ENCODE data around the genes RUNX2 and MEP1A.

- PRO-cap, 10 experiments: no peak in any of the 10 experiments
These were observed 7.3 kb upstream of the TCTE1 start for GRCh38 chr6:44304741-44305163.

DNA sequence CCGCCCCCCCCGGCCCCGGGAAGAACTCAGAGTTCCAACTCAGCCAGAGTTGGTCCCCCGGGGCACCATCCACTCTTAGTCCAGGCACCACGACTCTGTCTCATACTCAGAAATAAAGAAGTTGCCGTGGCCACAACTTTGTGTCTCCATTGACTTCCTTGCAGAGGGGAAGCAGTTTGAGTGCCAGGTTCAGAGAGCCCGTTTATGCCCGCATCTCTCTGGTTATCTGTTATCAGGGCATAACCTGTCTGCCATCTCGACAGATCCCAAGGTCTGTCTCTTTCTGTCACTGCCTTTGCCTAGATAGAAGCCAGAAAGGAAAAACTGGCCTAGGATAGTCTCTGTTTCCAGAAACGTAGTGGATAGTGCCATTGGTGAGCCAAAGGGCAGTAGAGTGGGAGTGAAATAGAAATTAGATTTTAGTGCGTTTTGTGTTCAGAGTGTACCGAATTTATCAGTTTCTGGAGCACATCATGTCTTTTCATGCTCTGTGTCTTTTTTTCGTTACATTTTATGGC, 708 bp downstream of the CDC5L start:
- PRO-cap, 10 experiments: no peak in any of the 10 experiments

GRCh38 chr6:44392557-44392863, 5.0 kb downstream of the CDC5L start:
- PRO-cap, 10 experiments: no peak in any of the 10 experiments

DNA sequence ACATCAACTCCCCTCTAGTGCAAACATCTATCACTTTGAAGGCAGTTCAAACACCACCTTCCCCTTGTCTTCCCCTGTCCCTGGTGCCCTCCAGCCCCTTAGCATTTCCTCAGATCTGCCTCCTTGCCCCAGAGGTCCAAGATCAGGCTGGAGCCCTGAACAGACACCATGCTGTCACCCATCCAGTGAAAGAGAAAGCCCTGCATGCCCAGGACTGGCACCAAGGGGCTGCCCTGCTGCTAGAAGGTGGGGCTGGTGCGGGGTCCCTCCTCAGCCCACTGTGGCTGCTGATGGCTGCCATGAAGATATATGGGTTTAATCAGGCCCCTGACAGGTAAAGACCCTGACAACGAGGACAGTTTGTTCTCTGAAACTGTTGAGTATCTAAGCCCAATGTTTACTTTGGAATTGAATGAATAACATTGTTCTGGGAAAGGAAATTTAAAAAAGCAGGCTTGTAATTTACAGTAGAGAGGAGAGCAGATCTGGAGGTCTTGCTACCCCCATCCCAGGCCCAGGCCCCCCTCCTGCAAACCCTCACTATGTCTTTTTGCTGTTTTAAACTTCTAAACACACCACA, 171.2 kb downstream of the CDC5L start:
- PRO-cap, 10 experiments: peak in 2 of 10 experiments; most common plus-strand start position 460 of the sequence (in 1); most common minus-strand start position 282 of the sequence (in 2)

GRCh38 chr6:44667124-44667405, 279.6 kb downstream of the CDC5L start:
- PRO-cap, 10 experiments: no peak in any of the 10 experiments

DNA sequence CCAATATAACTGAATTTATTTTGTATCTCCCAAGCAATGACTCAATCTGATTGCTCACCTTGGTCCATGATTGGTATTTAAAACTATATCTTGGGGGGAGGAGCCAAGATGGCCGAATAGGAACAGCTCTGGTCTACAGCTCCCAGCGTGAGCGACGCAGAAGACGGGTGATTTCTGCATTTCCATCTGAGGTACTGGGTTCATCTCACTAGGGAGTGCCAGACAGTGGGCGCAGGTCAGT, 152.2 kb upstream of the RUNX2 start:
- PRO-cap, 10 experiments: peak in 1 of 10 experiments; most common plus-strand start position 88 of the sequence (in 1)

DNA sequence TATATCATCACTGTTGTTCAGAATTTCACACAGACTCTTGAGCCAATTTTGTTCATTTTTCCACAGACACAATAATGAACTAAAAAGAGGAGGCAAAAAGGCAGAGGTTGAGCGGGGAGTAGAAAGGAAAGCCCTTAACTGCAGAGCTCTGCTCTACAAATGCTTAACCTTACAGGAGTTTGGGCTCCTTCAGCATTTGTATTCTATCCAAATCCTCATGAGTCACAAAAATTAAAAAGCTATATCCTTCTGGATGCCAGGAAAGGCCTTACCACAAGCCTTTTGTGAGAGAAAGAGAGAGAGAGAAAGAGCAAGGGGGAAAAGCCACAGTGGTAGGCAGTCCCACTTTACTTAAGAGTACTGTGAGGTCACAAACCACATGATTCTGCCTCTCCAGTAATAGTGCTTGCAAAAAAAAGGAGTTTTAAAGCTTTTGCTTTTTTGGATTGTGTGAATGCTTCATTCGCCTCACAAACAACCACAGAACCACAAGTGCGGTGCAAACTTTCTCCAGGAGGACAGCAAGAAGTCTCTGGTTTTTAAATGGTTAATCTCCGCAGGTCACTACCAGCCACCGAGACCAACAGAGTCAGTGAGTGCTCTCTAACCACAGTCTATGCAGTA, at the start of gene RUNX2:
Gene RUNX2 (plus strand): TSS at position 462 of the 624 bp plus-strand sequence.
- PRO-cap, 10 experiments: no peak in any of the 10 experiments

DNA sequence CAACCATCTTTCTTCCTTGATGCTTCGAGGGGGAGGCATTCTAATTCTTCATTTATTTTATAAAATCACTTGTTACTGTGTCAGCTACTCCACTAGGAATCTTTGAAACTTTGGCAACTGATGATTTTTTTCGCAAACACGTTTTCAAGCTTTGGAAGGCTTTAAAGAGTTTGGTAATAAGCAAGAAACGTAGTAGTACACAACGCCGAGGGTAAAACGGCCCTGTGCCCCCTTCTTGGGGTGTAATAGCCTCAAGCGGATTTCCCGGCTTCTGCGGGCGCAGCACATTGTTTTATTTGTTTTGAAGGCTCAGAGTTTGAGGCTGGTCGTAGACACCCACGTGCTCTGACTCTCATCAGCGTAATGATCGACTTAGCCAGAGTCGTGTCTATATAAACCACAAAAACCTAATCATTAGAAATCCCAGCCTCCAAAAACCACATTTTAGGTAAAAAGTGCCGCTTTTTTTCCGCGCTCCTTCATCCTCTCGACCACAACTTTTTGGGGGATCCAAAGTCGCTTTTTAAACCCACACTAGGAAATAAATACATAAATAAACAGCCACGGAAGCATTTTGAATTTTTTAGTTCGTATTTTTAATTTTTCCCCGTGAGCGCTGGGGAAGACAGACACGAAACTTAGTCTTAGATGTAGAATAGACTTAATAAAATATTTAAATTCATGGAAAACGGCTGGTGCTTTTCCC, 42.9 kb upstream of the SUPT3H start:
- PRO-cap, 10 experiments: no peak in any of the 10 experiments

- PRO-cap, 10 experiments: peak in 1 of 10 experiments; most common plus-strand start chr6:45421590 (in 1); most common minus-strand start chr6:45421717 (in 1)
These were observed 43.7 kb upstream of the SUPT3H start for GRCh38 chr6:45421389-45421813.

- PRO-cap, 10 experiments: peak in 7 of 10 experiments; most common plus-strand start chr6:45422089 (in 7); most common minus-strand start chr6:45421999 (in 6)
These were observed 44.4 kb upstream of the SUPT3H start for GRCh38 chr6:45421814-45422797.

GRCh38 chr6:45663067-45663378, 285.3 kb upstream of the SUPT3H start:
- PRO-cap, 10 experiments: no peak in any of the 10 experiments

- PRO-cap, 10 experiments: peak in 1 of 10 experiments; most common minus-strand start chr6:46130592 (in 1)
These were observed 640 bp downstream of the ENPP4 start for GRCh38 chr6:46130547-46130710.

DNA sequence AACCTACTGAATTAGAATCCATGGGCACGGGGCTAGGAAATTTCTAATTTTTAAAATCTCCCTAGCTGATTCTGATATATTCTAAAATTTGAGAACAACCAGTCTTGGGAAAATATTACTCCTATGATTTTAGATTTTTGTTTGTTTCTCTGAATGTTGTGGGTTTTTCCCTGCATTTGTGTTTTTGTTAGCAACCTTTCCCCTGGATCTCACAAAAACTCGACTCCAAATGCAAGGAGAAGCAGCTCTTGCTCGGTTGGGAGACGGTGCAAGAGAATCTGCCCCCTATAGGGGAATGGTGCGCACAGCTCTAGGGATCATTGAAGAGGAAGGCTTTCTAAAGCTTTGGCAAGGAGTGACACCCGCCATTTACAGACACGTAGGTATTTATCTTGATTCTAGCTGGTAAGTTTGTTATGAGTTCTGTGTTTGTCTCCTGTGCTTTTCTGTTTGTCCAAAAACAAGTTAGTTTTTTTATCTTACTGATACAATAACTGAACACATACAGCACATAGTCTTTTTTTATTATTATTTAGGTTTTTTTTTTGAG, 3.0 kb downstream of the SLC25A27 start:
- PRO-cap, 10 experiments: no peak in any of the 10 experiments

DNA sequence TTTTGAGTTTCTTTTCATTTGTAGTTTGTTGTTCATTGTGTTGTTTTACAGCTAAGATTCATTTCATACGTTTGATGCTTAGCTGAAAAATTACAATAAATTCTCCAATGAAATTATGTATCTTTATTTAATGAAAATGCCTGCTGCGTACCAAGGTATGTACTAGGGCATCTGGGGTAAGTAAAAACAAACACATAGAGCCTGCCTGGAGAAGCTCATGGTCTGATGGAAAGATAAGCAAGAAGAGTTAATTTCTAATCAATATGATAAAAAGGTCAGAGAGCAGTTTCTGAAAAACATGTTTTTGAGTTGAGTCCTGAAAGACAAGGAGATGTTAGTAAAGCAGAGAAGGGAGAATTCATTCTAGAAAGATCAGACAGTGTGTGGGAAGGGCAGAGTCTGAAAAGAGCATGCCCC, 5.6 kb downstream of the SLC25A27 start:
- PRO-cap, 10 experiments: no peak in any of the 10 experiments

DNA sequence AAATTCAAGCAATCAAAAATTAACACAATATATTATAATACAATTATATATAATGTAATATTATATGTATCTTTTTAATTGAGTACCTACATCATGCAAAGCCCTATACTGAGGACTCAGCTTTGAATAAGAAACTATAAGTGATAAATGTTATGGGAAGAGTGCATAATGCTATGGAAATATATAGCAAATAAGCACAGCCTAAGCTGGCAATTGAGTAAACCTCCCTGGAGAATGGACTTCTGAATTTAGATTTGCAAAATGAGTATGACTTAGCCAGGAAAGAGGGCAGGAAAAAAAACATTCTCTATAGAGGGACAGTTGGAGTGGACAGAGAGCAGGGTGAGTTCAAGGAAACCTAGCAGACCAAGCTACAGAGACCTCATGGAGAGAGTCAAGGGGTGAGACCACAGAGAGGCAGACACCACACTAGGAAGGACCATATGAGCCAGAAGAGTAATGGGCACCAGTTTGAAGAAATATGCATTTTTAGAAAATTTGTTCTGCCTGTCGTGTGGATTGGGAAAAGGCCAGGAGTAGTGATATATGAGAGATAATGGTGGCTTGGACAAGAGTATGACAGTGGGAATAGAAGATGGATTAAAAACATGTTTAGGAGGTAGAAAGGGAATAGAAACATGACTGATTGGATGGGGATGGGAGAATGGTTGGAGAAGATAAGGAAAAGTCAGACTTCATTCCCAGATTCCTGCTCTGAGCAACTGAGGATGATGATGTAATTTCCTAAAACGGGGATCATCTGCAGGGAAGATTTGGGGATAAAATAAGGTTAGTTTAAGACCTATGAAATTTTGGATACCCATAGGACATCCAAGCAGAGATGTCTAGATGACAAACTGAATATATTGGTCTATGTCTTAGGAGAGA, 15.5 kb upstream of the TDRD6 start:
- PRO-cap, 10 experiments: no peak in any of the 10 experiments

DNA sequence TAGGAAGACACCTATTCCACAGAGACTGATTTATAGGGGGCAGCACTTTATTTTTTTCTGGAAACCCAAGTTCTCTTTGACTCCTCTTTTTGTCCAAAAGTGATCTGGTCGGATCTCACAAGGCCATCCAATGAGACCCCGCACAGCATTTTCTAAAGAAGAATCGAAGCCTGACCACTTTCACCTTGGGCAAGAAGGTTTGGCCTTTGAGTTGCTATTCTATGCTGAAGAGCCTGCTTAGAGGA, 11.2 kb upstream of the TDRD6 start:
- PRO-cap, 10 experiments: no peak in any of the 10 experiments

- PRO-cap, 10 experiments: no peak in any of the 10 experiments
These were observed at the start of gene MEP1A for GRCh38 chr6:46793193-46793653. Gene MEP1A, plus strand, starts transcription at chr6:46793389.

- PRO-cap, 10 experiments: peak in 1 of 10 experiments; most common minus-strand start chr6:46924476 (in 1)
These were observed 2.4 kb upstream of the ADGRF5 start for GRCh38 chr6:46923965-46924668.

- PRO-cap, 10 experiments: no peak in any of the 10 experiments
These were observed 121.2 kb downstream of the TNFRSF21 start for GRCh38 chr6:47188410-47189075.

DNA sequence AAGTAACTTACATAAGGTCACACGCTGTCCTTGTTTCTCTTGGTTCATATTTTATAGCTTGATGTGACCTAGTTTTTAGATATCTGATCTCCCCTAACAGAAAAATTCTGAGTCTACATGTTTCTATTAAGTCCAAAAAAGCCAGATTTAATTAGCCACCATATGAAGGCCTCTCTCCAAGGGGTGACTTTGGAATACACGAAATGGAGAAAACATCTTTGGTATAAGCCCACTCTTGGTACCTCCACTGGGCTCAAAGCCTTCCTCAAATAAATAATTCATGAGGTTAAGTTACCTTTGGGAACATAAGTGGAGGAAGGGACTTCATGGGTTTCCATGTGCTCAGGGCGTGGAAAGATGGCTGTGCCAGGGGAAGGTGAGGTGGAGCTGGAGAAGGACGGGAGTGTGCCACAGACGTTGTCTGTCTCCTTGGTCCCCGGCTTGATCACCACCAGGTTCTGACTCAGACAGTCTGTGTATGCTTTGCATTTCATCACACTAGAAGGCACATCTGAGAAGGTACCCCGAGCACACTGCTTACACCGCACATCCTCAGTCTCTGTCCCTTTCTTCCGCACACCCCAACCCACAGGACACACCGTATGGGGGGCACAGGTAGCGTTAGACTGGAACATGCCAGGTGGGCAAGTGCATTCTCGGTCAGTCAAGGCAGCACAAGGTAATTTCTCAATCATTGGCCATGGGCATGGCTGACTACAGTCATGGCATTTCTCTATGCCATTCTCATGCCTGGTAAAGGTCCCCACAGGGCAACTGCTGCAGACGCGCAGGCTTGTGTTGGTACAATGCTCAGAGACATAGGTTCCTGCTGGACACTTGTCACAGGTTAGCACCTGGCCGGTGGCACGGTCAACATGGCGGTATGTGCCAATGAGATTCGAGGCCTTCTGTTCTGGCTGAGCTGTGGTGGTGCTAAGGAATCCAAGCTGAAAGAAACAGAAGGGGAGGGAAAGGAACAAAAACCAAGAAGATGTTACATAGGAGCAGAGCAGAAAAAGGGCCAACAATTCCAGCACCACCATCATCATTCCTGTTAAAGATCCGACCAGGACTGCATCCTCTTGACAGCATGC, 23.7 kb downstream of the TNFRSF21 start:
- PRO-cap, 10 experiments: no peak in any of the 10 experiments

Measured in Metastatic Breast Carcinoma in the Brain (tissue), 10 donors.